SK-MEL-5 (cell line): ENCODE measurements around the gene CGRRF1.

DNA sequence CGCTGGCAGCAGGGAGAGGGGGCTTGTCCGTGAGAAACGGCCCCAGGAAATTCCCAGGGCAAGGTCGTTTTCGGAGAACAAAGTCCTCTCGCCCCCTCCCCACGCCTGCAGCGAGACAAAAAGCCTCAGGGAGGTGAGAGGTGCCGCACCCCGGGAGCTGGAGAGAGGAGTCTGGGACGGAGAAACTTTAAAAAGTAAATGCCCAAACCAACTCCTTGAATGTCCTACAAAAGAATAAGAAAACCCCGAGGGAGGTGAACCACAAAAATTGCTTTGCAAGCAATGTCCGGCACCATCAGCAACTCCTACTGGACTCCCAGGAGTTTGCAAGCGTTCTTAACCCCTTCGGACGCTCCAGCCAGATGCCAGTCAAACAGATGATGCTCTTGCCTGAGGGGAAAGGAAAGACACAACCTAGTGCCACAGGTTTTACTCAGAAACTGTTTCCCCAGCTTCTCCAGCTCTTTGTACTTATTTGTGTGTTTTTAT lies 703 bp upstream of the FERMT2 start:
RAMPAGE:
- cytosol, long total RNA: no peak
- long total RNA: no peak
- nucleus, long total RNA: no peak

RAMPAGE:
- cytosol, long total RNA: no peak
- long total RNA: no peak
- nucleus, long total RNA: no peak
Measured at GRCh38 chr14:52951998-52952809, 1.4 kb upstream of the FERMT2 start.

RAMPAGE:
- cytosol, long total RNA: no peak
- long total RNA: no peak
- nucleus, long total RNA: no peak
Measured at GRCh38 chr14:53850655-53851119, 105.9 kb downstream of the BMP4 start.

DNA sequence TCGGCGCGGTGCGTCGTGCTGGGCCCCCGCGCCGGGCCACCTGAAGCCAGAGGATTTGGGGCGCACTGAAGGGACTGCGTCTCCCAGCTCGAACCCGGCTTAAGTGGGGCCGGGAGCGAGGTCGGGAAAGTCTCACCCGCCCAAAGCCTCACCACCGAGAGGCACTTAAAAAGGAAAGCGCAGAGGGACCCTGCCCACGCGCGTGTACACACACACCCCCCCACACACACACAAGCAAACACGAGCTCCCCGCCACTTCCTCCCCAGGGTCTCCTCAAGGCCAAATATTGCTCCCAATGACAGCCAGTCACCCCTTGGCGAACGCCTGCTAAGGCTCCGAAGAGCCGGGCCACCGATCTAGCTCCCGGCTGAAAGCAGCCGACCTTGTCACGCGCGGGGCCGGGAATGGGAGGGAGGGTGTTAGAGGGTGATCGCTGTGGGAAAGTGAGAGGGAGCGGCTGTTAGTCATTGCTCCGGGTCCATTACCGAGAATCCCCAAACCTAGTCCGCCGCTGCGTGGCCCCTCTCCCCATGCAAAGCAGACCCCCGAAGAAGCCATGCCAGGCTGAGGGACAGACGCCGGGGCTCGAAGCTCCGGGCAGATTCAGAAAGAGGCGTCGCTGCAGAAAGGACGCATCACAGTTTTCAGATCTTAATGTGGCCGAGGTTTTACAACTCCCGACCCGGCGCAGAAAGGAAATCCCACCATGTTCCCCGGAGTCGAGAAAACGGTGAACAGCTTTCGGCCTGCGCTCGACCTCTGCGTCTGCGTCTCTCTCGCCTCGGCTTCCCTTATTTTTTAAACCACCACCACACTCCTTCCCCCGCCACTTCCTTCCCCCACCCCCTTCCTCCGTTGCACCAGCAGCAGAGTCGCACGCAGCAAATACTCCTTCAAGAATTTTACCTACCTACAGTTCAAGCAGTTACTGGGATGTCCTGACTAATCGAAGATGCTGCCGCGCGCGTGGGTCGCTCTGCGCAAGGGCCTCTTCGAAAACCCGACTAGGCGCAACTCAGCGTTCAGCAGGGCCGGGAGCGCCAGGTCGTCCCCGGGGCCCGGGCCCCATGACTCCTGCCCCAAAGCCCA lies 2.6 kb downstream of the BMP4 start:
RAMPAGE:
- cytosol, long total RNA: no peak
- long total RNA: no peak
- nucleus, long total RNA: no peak

DNA sequence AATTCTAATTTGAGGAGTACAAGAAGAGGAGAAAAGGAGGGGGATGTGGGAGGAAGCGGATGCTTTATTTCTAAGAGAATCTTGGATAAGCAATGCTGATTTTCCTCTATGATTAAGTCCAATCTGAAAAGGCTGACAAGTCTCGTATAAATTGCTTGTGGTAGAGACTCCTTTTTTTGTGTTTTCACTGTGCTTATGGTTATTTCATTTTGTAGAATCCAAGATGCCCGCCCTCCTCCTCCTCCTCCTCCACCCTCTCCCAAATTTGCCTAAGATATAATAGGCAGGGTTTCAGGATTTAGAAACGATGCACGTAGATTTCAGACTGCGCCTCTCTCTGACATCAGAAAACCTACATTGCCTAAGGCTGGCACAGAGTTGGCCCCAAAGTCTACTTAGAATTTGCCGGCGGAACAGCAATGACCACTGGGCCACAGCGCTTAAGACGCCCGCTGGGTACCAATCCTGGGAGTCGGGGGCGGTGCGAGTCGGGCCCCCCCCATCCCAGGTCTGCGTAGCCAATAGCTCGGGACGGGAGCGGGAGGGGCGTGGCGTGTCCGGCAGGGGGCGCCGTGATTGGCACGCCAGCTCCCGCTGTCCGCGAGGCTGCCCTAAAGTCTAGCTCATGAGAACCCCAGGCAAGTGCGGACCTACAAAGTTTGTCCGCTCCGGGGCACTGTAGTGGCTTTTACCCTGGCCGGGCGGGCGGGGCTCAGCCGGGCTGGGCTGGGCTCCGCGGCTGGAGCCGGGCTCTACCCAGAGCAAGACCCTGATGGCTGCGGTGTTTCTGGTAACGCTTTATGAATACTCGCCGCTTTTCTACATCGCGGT lies at the start of gene CGRRF1:
Gene CGRRF1 (plus strand): TSS at position 719 of the 831 bp plus-strand sequence.
RAMPAGE:
- cytosol, long total RNA: start-site peak on the plus strand centred at position 738 of the sequence, 49 bp wide, 206 and 165 reads in 2 replicates
- long total RNA: no peak
- nucleus, long total RNA: start-site peak on the plus strand centred at position 726 of the sequence, 60 bp wide, 154 and 51 reads in 2 replicates

DNA sequence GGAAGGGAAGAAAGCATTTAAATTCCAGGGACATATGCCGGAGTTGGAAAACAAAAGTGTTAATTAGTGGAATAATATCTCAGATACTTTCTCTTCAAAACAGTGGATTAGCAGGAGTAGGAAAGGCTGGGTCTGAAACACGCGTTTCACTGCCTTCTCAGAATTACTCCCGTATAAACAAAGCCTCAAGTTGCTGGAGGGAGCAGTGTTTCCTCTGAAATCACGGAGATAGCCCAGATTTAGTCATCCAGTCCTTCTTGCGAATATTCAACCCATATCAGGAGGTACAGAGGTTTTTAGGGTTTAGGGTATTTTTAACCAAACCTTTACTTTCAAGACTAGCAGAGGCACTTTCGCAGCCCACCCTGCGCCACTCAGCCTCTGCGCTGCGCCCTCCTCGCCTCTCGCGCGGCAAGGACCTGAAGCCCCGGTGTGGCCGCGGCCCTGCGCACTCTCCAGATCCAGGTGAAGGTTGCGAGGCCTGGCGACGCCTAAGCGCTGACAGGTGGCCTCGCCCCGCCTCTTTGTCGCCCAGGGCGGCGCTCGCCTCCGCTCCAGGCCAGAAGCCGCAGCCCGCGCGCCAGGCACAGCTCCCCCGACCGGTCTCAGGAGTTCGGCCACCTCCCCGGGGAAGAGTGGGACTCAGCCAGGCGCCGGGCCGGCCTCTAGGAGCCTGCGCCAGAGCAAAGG lies 2.0 kb upstream of the SAMD4A start:
RAMPAGE:
- cytosol, long total RNA: no peak
- long total RNA: no peak
- nucleus, long total RNA: no peak

DNA sequence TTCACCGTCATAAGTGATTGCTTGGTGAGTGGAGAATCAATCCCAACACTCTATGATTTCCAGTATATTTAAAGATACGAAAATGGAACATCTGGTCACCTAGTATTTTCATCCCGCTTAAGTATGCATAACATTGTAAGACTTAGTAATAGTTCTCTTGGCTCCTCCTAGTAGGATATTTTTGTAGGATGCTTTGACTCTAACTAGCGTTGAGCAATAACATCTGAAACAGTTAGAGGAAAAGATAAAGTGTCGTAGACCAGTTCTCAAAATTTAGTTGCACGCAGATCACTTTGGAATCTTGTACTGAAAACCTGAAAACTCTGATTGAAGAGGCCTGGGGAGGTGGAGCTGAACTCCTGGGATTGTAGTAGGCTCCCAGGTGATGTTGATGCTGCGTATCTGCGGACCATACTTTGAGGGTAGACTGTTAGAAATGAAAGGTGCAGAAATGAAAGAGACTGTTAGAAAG lies 7.7 kb downstream of the SAMD4A start:
RAMPAGE:
- cytosol, long total RNA: no peak
- long total RNA: no peak
- nucleus, long total RNA: no peak

DNA sequence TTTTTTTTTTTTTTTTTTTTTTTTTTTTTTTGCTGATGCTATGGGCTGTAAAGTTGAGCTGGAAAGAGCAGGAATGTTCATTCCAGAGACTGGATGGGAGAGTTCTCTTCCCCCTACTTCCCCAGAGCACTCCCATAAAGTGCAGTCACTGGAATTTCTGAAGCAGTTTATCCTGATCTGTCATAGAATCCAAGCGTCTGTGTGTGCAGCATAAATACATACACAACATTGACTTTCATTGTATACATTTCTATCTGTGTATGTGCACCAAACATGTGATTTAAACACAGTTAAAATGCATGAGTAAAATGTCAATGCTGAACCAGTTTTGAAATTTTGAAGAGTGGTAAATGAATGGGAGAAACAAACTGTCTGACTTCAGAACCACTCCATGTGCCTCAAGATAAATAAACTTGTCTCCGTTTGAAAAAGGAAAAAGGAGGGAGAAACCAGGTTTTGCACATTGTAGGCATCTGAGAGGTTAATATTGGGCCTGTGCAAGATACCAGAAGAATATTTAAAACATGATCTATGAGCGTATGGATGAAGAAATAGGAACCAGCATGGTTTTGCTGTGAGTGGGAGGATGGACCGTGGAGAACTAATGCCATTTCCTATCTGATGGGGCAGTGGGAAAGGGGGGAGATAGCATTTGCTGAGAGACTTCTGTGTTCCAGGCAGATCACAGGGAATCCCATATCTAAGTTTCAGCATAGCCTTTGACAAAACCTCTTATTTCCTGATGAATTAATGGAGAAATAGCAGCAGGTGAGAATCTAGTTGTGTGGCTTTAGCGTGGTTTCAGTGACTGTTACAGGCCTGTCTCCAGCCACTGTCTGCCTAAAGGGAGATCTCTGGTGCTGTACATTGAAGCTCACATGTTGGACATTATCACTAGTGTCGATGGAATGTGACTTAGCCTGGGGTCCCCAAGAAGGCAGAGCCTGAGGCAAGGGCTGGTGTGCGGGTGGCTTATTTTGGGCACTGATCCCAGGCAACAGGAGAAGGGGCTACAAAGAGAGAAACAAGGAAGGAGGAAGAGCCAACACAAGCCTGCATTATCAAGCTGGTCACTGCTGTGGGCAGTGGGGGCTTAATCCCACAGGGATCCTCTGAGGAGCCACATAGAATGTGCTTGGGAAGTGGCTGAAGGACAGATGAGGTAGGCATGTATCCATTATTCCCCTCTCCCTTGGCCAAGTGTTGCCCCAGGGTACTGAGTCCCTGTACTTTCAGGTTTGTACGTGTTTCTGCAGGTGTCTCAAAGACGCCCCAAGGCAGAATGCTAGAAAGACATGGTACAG lies 9.5 kb downstream of the SAMD4A start:
RAMPAGE:
- cytosol, long total RNA: no peak
- long total RNA: no peak
- nucleus, long total RNA: no peak

RAMPAGE:
- cytosol, long total RNA: no peak
- long total RNA: no peak
- nucleus, long total RNA: no peak
Measured at GRCh38 chr14:54577452-54578091, 10.6 kb downstream of the SAMD4A start.

DNA sequence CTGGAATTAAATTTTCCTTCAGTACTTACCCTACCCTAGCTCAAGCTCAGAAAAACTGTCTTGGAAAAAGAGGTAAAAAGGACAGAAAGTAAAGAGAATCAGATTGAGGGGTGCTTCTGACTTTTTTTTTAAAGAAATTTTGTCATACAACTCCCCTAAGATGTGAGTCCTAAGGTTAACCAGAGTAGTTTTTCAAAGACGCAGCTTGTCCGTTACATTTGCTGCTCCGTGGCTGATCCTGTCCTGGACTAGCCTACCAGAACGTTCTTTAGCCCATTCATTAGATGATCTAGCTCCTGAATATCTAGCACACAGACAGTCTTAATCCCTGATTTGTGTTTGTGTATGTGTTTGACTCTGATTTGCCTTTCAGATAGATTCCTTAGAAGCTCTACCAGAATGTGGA lies 60.2 kb downstream of the SAMD4A start:
RAMPAGE:
- cytosol, long total RNA: no peak
- long total RNA: no peak
- nucleus, long total RNA: no peak

RAMPAGE:
- cytosol, long total RNA: no peak
- long total RNA: no peak
- nucleus, long total RNA: no peak
Measured at GRCh38 chr14:54628754-54629261, 61.9 kb downstream of the SAMD4A start.

GRCh38 chr14:54642495-54643436 lies 75.8 kb downstream of the SAMD4A start:
RAMPAGE:
- cytosol, long total RNA: no peak
- long total RNA: no peak
- nucleus, long total RNA: no peak

GRCh38 chr14:54650883-54651231 lies 83.9 kb downstream of the SAMD4A start:
RAMPAGE:
- cytosol, long total RNA: no peak
- long total RNA: no peak
- nucleus, long total RNA: no peak

RAMPAGE:
- cytosol, long total RNA: no peak
- long total RNA: no peak
- nucleus, long total RNA: no peak
Measured at GRCh38 chr14:54652013-54652876, 85.3 kb downstream of the SAMD4A start.

GRCh38 chr14:54652877-54653371 lies 86.0 kb downstream of the SAMD4A start:
RAMPAGE:
- cytosol, long total RNA: no peak
- long total RNA: no peak
- nucleus, long total RNA: no peak

RAMPAGE:
- cytosol, long total RNA: no peak
- long total RNA: no peak
- nucleus, long total RNA: no peak
Measured at GRCh38 chr14:54692129-54692786, 125.3 kb downstream of the SAMD4A start.

RAMPAGE:
- cytosol, long total RNA: no peak
- long total RNA: no peak
- nucleus, long total RNA: no peak
Measured at GRCh38 chr14:54884953-54885601, 17.5 kb downstream of the GCH1 start.

RAMPAGE:
- cytosol, long total RNA: no peak
- long total RNA: no peak
- nucleus, long total RNA: no peak
Measured at GRCh38 chr14:54959172-54959531, 56.5 kb upstream of the GCH1 start.

DNA sequence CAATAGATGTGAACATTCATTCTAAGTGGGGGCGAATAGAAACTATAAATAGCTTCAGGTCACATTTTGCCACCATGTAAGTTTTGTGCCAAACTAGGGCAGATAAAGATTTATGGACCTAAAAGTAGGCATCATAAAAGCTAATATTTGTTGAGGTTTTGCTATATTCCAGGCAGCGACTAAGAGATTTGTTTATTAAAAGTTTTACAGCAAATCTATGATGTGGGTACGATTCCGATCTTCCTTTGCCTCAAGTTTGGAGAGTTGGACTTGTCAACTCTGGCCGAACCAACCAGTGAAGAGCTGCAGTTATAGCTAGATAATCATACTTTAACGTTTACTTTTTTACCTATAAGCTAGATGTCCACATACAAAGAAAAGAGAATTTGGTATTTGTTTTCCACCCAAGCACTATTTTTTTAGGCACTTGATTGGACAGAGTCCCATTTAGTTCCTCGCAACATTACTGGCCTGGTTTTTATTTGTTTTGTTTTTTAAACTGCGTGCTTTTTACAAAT lies 1.6 kb downstream of the MAPK1IP1L start:
RAMPAGE:
- cytosol, long total RNA: no peak
- long total RNA: no peak
- nucleus, long total RNA: no peak

DNA sequence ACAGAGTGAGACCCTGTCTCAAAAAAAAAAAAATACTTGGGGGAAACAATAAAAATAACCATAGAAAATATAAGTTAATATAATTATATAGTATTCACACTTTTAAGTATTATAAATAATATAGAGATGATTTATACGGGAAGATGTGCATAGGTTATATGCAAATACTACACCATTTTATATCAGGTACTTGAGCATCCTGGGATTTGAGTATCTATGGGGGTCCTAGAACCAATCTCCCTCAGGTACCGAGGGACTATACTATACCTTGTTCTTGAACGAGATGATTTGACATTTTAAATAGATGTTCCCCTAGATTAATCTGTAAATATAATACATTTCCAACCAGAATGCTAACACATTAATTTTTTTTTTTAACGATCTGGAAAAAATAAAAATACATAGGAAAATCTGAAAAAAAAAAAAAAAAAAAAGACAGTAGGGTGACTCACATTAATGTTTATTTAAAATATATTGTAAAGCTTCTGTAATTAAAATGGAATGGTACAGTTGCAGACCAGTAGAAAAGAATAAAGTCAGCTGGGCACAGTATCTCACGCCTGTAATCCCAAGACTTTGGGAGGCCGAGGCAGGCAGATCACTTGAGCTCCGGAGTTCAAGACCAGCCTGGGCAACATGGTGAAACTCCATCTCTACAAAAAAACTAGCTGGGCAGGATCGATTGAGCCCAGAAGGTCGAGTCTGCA lies 7.5 kb downstream of the MAPK1IP1L start:
RAMPAGE:
- cytosol, long total RNA: no peak
- long total RNA: no peak
- nucleus, long total RNA: no peak